Osteocyte (in vitro differentiated cells): ENCODE measurements around a stretch of chr7.

- PRO-cap: no peak
These were observed 202.6 kb downstream of the ELFN1 start for GRCh38 chr7:1872482-1873228.

- PRO-cap: no peak
These were observed 253.6 kb downstream of the ELFN1 start for GRCh38 chr7:1923682-1924134.

GRCh38 chr7:1924136-1924484 is 254.0 kb downstream of the ELFN1 start:
- PRO-cap: no peak

DNA sequence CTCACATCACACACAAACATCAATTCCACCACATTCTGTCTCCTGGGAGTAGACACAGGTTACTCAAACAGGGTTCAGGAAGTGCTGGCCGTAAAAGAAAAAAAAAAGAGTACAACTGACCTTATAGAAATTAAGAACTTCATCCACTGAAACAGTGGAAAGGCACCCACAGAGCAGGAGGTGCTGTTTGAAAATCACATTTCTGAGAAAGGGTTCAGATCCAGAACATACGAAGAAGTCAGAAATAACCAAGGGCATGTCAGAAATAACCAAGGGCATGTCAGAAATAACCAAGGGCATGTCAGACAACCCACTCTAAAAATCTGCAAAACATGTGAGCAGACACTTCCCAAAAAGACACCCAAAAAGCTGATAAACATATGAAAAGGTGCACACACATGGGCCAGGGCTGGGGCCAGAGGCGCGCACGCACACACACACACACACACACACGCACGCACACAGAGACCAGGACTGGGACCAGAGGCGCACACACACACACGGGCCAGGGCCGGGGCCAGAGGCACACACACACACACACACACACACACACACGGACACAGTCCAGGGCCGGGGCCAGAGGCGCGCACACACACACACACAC is 268.3 kb downstream of the ELFN1 start:
- PRO-cap: no peak

DNA sequence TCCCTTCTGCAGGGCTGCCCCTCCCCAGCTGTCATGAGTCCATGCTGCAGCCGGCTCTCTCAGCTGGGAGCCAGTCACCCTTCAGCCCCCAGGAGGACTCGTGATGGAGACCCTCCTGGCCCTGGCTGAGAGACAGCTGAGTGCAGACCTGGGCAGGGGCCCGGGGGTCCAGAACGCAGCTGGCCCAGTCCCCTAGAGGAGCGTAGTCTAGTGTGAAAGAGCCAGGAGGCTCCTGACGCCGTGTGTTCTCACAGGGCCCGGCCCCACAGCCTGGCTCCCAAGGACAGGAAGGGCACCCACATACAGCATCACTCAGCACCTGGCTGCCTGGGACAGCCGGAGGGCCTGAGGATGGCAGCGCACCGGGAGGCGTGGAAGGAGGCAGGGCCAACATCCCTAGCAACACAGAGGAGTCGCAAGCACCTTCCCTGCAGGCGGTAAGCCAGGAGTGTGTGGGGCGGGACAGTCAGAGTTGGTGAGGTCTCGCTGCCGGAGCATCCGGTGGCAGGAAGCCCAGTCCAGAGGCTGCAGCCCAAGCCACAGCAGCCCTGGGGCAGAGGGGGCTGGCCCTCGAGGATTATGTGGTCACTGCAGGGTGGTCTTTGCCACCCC is 125.9 kb downstream of the MAD1L1 start:
- PRO-cap: no peak

- PRO-cap: no peak
These were observed 120.1 kb downstream of the MAD1L1 start for GRCh38 chr7:2112543-2113135.

DNA sequence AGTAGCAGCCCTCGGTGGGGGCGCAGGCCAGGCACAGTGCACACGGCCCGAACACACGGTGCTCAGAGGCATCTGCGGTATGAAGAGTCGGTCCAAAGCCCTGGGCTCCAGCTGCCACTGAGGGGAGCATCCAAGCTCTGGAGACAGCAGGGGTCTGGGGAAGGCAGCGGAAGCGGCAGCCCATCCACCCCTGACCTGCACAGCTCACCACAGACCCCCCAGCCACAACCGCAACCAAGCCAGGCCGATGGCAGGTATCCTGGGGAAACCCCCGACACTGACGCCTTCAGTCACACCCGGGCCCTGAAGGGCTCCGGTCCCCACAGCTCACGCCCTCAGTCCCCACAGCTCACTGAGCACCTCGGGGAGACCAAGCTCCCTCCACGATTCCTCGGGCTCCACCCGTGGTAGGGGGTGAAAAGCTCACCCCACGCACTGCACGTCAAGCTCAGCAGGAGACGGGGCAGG is 17.0 kb downstream of the NUDT1 start:
- PRO-cap: no peak

- PRO-cap: no peak
These were observed 27.4 kb downstream of the NUDT1 start for GRCh38 chr7:2269173-2270027.

GRCh38 chr7:2313627-2314063 is 596 bp downstream of the SNX8 start:
- PRO-cap: unidirectional peak, plus-strand start at chr7:2313872

GRCh38 chr7:2375616-2376310 is 21.1 kb downstream of the EIF3B start:
- PRO-cap: no peak

- PRO-cap: no peak
These were observed 6.4 kb downstream of the CHST12 start for GRCh38 chr7:2409656-2410386.

DNA sequence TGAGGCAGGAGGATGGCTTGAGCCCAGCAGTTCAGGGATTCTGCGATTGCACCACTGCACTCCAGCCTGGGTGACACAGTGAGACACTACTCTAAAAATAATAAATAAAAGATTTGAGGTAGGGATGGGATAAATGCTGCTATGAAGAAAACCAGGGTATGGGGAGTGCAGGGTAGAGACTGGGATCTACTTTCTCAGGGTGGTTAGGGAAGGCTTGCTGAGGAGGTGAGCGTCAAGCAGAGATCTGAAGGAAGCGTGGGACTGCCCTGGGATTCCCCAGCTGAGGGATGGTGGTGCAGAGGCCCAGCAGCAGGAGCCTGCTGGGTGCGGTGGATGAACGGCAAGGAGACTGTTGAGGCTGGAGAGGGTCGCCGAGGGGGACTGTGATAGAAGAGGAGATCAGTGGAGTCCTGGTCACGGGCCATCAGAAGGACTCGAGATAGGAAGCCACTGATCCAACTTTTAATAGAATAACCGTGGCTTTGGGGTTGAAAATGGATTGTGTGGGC is 7.1 kb downstream of the CHST12 start:
- PRO-cap: no peak

GRCh38 chr7:2451122-2451770 is 25.0 kb downstream of the GRIFIN start:
- PRO-cap: no peak

GRCh38 chr7:2451848-2452458 is 24.2 kb downstream of the GRIFIN start:
- PRO-cap: no peak

- PRO-cap: no peak
These were observed 1.5 kb upstream of the GRIFIN start for GRCh38 chr7:2477585-2478257.

DNA sequence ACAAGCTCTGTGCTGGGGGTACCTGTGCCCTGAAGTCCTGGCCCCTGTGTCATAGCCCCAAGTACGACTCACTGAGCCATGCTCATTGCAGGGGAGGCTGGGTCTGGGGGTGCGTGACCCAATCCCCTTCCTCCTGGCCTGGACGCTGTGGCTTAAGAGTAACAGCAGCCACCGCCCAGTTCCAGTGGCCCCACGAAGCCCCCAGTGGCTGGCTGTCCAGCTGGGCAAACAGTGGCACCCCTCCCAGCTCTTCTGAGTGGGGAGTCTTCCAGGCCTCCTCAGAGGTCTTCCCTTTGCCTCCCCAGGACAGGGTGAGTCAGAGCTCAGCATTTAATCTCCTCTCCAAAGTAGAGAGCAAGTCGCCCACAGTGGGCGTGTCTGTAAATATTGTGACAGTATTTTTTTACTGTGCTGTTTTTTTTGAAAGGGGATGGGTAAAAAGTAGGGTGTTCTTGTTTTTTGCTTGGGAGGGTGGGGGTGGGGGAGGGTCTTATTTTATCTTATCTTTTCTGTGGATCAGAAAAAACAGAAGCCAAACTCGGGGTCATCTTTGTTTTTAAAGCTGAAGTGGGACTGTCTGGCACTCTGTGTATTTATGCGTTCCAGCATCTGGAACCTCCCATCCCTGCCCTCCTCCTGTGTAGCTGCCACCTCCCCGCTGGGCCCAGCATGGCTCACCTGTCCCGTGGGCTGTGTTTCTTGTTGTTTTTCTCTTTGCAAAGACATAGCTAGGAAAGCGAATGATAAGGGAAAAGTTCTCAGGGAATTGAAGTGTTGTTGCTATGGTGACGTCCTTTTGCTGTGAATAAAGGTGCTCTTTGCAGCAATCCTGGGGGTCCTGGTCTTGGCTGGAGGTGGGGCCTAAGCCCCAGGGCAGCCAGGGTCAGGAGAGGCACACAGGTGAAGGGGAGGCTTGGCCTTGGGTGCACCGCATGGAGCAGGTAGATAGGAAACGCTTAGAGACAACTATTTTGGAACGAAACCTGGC is 8.3 kb downstream of the LFNG start:
- PRO-cap: no peak

GRCh38 chr7:2540509-2540858 is 14.8 kb downstream of the BRAT1 start:
- PRO-cap: no peak

GRCh38 chr7:2598054-2598837 is 33.5 kb upstream of the TTYH3 start:
- PRO-cap: no peak

GRCh38 chr7:2610128-2610855 is 21.5 kb upstream of the TTYH3 start:
- PRO-cap: no peak

DNA sequence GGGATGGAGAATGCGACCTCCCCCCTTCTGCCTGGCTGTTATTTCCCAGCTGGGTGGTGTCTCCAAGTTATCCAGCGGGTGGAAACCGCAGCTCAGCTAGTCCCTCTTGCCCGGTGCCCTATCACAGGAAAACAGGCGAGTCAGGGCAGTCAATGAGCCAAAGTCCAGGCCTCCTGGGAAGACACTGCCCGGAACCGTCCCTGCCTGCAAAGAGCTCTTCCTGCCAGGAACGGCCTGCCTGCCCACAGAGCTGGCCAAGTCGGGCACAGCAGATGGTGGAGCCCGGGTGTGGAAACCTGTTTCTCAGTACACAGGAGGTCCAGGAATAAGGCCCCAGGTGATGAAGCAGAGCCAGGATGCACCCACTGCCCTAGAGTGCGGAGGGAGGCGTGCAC is 1.6 kb upstream of the TTYH3 start:
- PRO-cap: no peak